Metastatic Liver Carcinoma in the Adrenal Gland (tissue), 2 donors: ENCODE data around the genes CLEC2D, KLRF1, CLEC12B, CLEC7A and KLRD1.

DNA sequence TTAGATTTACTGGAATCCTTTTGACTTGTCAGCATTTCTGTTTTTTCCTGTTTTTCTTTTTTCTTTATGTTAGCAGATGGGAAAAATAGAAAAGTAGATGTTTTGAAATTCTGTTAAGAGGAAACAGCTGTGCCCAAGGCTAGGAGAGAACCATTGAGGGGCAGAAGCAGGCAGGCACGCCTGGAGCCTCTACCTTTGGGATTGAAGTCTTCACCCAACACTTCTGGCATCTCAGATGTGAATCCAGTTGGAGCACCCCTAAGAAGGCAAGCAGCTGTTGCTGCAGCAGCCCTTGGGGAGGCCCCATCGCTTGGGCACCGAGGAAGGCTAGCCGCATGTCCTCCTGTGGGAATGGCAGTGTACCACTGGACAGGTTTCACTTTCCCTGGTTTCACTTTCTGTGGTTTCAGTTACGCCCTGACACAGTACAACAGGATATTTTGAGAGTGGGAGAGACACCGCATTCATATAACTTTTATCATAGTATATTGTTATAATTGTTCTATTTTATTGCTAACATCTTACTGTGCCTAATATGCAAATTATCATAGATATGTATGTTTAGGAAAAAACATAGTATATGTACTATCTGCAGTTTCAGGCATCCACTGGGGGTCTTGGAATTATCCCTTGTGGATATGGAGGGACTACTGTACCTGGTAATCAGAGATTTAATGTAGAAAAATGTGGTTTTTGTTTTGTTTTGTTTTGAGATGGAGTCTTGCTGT lies 11.7 kb downstream of the RIMKLB start:
- PRO-cap, 2 experiments, result no peak in any of the 2 experiments

- PRO-cap, 2 experiments, result no peak in any of the 2 experiments
Measured at GRCh38 chr12:8917370-8917908, 3.1 kb downstream of the PHC1 start.

DNA sequence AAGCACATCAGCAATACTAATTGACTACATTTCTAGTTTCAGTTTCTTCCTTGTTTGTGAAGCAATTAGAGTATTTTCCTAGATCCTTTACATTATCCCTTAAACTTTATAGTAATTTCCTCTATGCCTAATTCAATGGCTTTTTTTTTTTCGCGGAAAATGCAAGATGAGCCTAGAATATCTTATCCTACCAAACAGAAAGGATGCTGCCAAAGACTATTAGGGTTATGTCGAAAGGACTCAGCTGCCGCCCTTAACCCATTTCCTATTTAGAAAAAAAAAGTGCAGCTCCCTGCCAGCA lies 7.9 kb upstream of the A2M start:
- PRO-cap, 2 experiments, result peak in 2 of 2 experiments; most common plus-strand start position 222 of the sequence (in 2)

- PRO-cap, 2 experiments, result no peak in any of the 2 experiments
Measured at GRCh38 chr12:9570485-9571046, 37.1 kb downstream of the KLRB1 start.

DNA sequence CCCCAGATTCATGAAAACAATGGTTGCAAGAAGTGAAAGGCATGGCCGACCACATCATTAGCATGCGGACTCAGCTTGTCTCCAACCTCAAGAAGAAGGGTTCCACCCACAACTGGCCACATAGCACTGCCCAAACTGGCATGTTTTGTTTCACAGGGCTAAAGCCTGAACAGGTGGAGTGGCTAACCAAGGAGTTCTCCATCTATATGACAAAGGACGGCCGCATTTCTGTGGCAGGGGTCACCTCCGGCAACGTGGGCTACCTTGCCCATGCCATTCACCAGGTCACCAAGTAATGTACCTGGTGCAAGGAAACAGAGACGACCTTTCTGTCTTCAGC lies 26.8 kb upstream of the CLEC2D start:
- PRO-cap, 2 experiments, result no peak in any of the 2 experiments

DNA sequence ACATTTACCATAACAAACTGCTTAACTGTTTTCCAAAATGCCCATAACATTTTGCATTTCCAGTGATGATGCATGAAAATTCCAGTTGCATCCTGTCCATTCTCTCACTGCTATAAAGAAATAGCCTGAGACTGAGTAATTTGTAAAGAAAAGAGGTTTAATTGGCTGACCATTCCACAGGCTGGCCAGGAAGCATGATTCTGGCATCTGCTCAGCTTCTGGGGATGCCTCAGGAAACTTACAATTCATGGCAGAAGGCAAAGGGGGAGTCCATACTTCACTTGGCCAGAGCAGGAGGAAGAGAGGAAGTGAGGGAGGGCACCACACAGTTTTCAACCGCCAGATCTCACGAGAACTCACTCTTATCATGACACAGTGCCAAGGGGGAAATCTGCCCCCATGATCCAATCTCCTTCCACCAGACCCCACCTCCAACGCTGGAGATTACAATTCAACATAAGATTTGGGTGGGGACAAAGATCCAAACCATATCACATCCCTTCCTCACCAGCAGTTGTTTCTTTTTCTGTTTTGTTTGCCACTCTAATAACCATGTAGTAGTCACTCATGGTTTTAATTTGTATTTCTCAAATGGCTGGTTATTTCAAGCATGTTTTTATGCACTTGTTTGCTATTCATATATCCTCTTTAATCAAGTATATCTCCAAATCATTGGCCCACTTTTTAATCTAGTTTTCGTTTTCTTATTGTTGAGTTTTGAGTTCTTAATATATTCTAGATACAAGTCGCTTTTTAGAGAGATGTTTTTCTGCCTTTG lies 18.1 kb upstream of the CLEC2D start:
- PRO-cap, 2 experiments, result no peak in any of the 2 experiments

GRCh38 chr12:9664183-9664984 lies 5.1 kb upstream of the CLEC2D start:
- PRO-cap, 2 experiments, result no peak in any of the 2 experiments

GRCh38 chr12:9669421-9669898 lies at the start of gene CLEC2D:
TSS of gene CLEC2D (plus strand) at chr12:9669713.
- PRO-cap, 2 experiments, result no peak in any of the 2 experiments

GRCh38 chr12:9695025-9696121 lies 25.9 kb downstream of the CLEC2D start:
- PRO-cap, 2 experiments, result no peak in any of the 2 experiments

- PRO-cap, 2 experiments, result no peak in any of the 2 experiments
Measured at GRCh38 chr12:9754890-9755796, 5.6 kb downstream of the CD69 start.

- PRO-cap, 2 experiments, result no peak in any of the 2 experiments
Measured at GRCh38 chr12:9827226-9827523, at the start of gene KLRF1. TSS of gene KLRF1 (plus strand) at chr12:9827481.

- PRO-cap, 2 experiments, result no peak in any of the 2 experiments
Measured at GRCh38 chr12:9872166-9872573, 3.0 kb upstream of the CLEC2B start.

GRCh38 chr12:10010392-10010965 lies at the start of gene CLEC12B:
TSS of gene CLEC12B (plus strand) at chr12:10010627.
- PRO-cap, 2 experiments, result no peak in any of the 2 experiments

- PRO-cap, 2 experiments, result no peak in any of the 2 experiments
Measured at GRCh38 chr12:10069013-10069479, 29.7 kb downstream of the CLEC1A start.

- PRO-cap, 2 experiments, result no peak in any of the 2 experiments
Measured at GRCh38 chr12:10129947-10130448, at the start of gene CLEC7A. TSS of gene CLEC7A (minus strand) at chr12:10130199.

GRCh38 chr12:10154123-10154586 lies 17.8 kb downstream of the OLR1 start:
- PRO-cap, 2 experiments, result no peak in any of the 2 experiments

DNA sequence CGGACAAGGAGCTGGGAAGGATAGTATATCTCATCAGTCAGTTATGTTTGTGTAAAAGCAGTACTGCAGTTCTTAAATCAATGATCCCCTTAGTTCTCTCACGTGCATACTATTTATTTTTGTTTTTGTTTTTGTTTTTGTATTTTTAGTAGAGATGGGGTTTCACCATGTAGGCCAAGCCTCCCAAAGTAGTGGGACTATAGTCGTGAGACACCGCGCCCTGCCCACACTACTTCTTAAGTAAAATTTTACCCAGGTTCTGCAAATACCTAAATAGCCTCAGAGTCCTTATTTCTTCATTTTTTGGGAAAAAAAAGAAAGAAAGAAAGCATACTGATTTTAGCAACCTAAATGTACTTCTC lies 11.0 kb downstream of the OLR1 start:
- PRO-cap, 2 experiments, result no peak in any of the 2 experiments

GRCh38 chr12:10214545-10215462 lies 2.1 kb downstream of the GABARAPL1 start:
- PRO-cap, 2 experiments, result peak in 2 of 2 experiments; most common plus-strand start chr12:10215114 (in 1); most common minus-strand start chr12:10215070 (in 2)

DNA sequence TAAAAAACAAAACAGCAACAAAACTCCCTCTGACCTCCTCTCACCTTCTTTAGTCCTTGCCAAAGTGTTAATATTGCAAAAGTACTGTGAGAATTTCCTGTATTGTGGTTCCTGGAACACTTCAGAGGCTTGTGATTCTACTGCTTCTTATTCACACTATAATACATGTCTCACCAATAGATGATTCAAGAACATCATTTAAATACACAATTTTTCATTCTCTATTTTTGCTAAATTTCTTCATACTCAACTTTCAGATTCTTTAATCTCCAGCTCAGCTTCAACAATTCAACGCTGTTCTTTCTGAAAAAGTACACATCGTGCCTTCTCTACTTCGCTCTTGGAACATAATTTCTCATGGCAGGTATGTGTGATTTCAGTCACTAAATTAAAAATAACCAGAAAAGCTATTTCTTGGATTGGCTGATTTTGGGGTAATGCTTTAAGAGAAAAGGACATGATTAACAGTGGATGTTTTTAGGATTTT lies at the start of gene KLRD1:
TSS of gene KLRD1 (plus strand) at position 150 of the 487 bp plus-strand sequence.
- PRO-cap, 2 experiments, result no peak in any of the 2 experiments

DNA sequence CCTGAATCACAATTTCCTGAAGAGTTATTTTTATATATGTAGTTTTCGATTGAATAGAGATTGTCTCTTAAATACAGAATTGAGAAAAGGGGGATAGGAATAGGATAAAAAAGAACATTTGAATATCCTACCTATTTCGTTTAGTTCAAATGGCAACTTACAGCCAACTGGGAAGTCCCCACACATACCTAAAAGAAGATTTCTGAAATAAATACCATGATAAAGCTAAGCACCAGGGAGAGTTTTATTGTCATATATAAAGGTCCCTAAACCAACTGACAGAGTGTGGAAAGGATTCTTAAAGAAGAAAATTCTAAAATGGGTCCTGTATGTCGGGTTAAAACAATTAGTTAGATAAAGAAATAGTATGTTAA lies 1.9 kb upstream of the KLRK1 start:
- PRO-cap, 2 experiments, result no peak in any of the 2 experiments